Cardiac fibroblast (primary cell): Measurements from ENCODE around the genes ZBTB21, TFF2, TFF1, UBASH3A and CBS.

DNA sequence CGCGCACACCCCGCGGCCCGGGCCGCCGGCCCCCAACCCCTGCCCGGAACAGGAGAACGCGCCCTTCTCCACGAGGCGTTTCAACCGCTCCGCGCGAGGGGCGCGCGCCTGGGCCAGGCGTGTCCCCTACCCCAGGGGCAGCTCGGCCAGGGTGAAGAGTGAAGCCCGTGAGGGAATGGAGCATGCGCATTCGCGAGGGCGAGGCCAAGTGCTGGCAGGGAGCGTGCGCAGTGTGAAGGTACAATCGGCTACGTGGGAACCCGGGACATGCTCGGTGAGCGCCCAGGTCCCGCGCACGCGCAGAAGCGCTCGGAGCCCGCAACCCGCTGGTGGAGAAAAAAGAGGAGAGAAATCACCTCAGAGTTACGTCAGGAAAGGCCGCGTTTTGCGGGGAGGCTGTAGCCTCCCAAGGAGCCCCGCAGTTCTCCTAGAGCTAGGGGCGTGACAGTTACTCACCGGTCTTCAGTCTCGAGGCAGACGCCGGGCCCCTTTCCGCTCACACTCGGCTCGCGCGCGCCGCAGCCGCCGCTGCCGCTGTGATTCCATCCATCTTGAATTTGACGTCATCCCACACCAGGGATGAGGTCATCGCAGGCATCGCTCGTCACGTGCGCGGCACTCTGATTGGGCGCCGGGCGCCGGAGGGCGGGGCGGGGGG, at the start of gene ZBTB21:
TSS of gene ZBTB21 (minus strand) at position 565 of the 658 bp plus-strand sequence.
- RRBS, result no CpG with 5 or more reads among the region's 74 CpGs

- RRBS, result no CpG with 5 or more reads among the region's 31 CpGs
Observed at GRCh38 chr21:42062174-42063039, 8.7 kb upstream of the UMODL1 start.

- RRBS, result 50% methylated on average over 1 of the region's 10 CpGs
Observed at GRCh38 chr21:42269392-42269770, 45.8 kb downstream of the TFF3 start.

- RRBS, result no CpG with 5 or more reads among the region's 19 CpGs
Observed at GRCh38 chr21:42319806-42320557, 4.8 kb upstream of the TFF3 start.

GRCh38 chr21:42350792-42351333, at the start of gene TFF2:
Gene TFF2, minus strand, starts transcription at chr21:42350994.
- RRBS, result 68% methylated on average over 2 of the region's 16 CpGs

- RRBS, result 64% methylated on average over 1 of the region's 26 CpGs
Observed at GRCh38 chr21:42366039-42367041, at the start of gene TFF1. Gene TFF1, minus strand, starts transcription at chr21:42366535.

GRCh38 chr21:42403570-42403998, at the start of gene UBASH3A:
Gene UBASH3A, plus strand, starts transcription at chr21:42403902.
- RRBS, result no CpG with 5 or more reads among the region's 11 CpGs

- RRBS, result no CpG with 5 or more reads among the region's 13 CpGs
Observed at GRCh38 chr21:42460750-42461509, 35.1 kb downstream of the RSPH1 start.

- RRBS, result no CpG with 5 or more reads among the region's 10 CpGs
Observed at GRCh38 chr21:42473889-42474545, 22.0 kb downstream of the RSPH1 start.

DNA sequence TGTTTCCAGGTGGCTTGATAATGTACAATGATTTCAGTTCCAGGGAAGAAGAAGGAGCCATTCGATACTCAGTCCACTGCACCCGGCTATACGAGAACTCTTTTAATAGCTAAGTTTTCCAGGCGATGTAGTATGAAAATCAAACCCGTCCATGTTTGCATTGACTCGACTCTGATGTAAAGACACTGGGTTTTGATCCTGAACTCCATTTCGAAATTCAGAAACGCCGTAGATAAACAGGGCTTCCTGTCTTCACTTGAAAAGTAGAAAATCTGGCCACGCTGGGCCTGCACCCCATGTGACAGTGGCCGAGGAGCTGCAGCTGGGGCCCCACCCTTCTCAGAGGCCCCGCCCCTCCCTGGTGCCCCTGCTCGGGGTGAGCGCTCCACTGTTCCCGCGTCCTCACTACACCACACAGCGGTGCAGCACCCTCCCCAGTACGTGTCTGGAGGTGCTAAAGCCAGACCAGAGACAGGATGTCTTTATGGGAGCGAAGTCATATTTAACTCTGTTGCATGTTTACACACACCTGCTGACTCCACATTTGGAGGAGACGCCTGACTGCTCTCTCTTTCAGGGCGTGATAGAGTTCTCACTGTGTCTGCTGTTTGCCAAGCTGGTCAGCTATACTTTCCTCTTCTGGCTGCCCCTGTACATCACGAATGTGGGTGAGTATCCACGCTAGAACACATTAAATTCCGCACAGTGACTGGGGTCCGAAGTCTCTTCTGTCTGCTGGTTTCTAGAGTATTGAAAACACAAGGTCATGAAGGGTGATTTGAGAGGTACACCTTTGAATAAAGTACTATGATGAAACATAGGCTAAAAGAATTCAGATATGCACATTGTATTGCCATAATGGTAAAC, 48.1 kb downstream of the SLC37A1 start:
- RRBS, result no CpG with 5 or more reads among the region's 25 CpGs

DNA sequence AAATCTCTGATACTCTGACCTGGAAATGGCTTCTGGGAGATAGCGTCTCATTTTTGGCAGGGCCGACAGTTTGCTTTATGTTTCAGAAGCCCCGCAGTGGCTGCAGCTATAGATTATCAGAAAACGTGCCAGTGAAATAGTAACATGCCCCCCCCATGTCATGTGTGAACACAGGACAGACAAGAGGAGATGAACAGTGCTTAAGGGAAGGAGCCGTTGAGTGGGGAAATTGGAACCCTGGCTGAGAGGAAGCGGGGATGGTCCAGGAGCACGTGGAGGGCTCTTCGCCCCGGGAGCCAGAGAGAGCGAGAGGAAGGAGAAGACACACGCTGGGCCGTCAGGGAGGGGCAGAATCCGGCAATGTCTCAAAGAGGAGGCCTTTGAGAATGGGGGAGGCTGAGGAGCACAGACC, 48.9 kb downstream of the SLC37A1 start:
- RRBS, result 38% methylated on average over 5 of the region's 13 CpGs

- RRBS, result 87% methylated on average over 6 of the region's 19 CpGs
Observed at GRCh38 chr21:42580908-42581737, 67.5 kb downstream of the SLC37A1 start.

DNA sequence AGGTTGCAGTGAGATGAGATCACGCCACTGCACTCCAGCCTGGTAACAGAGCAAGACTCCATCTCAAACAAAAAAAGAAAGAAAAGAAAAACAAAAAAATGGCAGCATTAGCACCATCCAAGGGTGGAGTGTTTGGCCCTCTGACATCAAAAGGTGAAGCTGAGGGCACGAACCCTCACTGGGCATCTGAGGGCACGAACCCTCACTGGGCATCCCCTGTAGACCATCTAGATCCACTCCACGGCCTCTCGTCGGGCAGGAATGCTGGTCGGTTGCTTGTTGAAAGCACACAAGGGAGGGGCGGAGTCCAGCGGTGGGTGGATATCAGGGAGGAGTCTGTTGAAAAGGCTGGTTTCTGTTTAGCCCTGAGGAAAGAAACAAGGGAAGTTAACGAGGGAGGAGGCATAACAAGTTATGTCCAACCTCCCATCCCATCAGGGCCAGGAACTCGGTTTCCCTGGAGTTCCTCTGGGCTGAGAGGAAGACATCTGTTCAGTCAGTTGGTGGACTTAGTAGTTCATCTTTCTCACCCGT, 32.3 kb upstream of the PDE9A start:
- RRBS, result no CpG with 5 or more reads among the region's 12 CpGs

- RRBS, result no CpG with 5 or more reads among the region's 14 CpGs
Observed at GRCh38 chr21:42674252-42674918, 21.0 kb downstream of the PDE9A start.

DNA sequence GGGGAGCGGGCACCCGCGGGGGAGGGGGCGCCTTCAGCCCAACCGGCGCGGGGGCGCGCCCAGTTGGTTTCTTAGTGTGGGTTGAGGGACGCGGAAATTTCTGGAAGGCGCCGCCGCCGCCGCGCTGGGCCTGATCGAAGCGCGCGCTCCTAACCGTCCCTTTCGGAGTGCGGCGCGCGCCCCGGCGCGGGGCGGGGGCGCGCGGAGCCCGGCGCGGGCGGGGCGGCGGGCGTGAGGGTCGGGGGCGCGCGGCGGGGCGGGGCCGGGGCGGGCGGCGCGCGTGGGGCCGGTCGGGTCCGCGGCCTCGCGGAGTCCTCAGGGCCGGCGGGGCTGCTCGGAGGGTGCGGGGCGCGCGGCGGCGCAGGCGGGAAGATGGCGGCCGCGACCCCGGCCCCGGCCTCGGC, 500 bp downstream of the PKNOX1 start:
- RRBS, result 2% methylated on average over 34 of the region's 75 CpGs

DNA sequence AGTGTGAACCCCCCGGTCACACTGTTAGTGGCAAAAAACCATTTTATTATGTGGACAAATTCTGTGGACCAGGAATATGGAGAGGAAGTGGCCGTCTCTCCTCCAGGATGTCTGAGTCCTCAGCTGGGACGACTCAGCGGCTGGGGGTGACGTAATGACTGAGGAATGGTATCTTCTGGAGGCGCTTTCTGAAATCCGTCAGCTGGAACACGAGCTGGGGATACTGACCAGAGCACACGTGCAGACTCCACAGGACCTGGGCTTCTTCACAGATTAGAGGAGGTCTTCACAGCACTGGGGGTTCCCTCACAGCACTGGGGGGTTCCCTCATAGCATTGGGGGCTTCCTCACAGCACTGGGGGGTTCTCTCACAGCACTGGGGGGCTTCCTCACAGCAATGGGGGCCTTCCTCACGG, 18.1 kb downstream of the PKNOX1 start:
- RRBS, result no CpG with 5 or more reads among the region's 10 CpGs

DNA sequence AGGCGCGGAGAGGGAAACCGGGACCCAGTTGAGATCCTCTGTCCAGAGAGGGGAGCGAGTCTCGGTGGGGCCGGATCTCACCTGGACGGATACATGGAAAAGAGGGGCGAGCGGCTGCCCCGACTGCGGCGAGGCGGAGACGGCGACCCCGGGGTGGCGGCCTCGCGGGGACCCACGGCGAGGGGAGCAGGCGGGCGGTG, at the start of gene CBS:
TSS of gene CBS (minus strand) at position 147 of the 200 bp plus-strand sequence.
- RRBS, result 1% methylated on average over 20 of the region's 23 CpGs

DNA sequence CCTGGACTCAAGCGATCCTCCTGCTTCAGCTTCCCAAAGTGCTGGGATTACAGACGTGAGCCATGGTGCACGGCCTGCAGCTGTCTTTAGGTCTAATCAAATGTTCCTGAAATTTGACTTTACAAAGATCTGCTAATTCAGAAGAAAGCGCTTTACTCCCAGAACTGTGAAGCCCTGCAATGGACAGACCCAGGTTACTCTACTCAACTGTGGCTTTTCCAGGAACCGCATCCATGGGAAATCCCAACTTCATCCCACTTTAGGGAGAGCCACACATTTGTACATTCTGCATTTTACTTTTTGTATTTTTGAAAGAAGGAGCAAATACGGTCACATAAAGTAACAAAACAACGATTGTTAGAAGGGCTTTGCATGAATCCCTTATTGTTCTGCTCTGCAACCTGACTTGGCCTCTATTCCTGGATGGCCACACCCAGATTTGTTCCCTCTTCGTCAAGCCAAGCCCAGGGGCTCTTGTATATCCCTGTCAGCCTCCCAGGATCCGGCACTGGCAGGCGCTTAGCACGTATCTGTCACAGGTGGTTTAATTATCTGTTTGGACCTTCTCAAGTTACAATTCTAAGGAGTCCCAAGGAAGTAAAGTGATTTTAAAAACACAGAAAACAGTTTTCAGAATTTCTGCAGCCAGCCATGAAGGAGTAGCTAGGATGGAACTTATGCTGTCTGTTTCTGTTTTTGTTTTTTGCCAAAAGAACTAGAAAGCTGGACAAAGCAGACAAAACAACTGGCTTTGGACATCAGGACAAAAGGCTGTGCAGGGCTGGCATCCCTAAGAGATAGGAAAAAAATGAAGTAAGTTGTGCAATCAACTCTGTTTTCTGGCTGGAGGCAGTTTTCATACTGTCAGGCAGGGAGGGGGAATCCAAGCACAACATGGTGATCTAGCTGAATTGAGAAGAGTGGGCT, 28.0 kb downstream of the CRYAA start:
- RRBS, result no CpG with 5 or more reads among the region's 11 CpGs

GRCh38 chr21:43209831-43210674, 41.2 kb downstream of the CRYAA start:
- RRBS, result 3% methylated on average over 4 of the region's 29 CpGs

DNA sequence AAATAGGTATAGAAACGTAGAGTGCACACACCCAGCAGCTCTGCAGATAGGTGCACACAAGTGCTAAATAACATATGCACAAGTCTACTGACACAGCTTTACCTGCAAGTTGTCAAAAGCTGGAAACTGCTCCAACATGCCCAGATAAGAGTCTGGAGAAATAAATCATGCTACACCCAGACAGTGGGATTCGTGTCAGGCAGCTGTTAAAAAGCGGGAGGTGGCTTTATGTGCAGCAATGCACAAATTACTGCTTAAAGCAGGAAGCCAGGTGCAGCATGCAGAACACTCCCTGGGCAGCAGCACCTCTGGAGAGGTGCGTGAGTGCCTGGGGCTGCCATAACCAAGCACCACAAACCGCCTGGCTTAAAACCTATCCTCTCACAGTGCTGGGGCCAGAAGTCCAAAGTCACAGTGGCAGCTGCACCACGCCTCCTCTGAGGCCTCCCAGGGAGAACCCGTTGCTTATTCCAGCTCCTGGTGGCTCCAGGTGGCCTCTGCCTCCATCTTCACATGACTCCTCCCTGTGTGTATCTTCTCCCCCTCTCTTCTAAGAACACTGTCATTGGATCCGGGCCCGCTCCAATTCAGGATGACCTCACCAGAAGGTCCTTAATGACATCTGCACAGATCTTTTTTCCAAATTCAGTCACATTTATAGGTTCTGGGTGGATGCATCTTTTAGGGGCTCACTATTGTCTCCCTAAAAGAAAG, 115.6 kb downstream of the SIK1 start:
- RRBS, result no CpG with 5 or more reads among the region's 9 CpGs